Metastatic Liver Carcinoma in the Adrenal Gland (tissue), 2 donors: ENCODE results near the gene TMF1.

DNA sequence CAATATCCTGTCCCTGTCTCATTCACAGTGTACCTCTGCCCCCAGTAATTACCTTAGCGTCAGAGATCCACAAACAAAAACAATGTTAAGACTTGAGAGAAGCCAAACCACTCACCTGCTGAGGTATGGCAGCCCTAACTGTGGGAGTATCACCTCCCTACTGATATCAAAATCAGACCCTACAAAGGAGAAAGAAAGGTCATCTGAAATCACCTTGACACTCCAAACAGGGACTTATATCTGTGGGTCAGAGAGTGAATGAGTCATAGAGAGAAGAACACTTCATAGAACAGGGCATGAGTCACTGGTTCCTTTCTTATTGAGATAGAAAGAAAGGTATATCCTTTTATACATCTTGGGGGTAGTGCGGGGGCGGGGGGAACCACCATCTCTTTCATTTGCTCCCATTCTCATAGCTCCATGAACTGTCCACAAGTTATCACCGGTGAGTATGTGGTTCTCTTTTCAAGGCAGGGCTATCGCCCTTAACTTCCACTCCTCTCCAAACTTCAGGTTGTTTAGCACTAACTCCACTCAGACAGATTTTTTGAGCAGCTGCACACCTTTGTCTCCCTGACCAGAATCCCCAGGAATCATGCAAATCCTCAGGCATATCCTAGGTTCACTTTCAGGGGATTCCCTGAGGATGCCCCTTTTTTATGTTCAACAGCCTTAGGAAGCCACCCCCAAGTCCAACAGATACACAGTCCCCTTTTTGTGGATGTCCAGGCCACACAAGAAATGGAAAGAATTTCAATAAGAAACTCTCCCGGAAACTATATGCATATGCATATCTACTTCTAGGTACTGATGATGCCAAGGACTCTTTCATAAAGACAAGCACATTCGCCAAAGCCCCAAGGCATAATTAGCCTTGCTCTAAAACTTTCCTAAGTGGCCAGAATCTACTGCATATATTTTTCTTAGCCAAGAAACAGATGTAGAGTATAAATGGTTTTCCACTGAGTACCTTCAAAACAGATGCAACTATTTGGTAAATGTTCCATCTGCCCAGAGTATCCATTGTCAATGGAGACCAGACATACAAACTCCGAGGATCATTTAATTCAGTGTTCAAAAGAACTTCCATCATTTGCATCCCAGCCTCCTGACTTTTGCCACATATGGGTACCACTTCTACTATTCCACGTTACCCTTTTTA is 74.2 kb downstream of the MAGI1 start:
- PRO-cap, 2 experiments, result no peak in any of the 2 experiments

- PRO-cap, 2 experiments, result no peak in any of the 2 experiments
These were observed 1.0 kb downstream of the MAGI1 start for GRCh38 chr3:66037541-66038263.

DNA sequence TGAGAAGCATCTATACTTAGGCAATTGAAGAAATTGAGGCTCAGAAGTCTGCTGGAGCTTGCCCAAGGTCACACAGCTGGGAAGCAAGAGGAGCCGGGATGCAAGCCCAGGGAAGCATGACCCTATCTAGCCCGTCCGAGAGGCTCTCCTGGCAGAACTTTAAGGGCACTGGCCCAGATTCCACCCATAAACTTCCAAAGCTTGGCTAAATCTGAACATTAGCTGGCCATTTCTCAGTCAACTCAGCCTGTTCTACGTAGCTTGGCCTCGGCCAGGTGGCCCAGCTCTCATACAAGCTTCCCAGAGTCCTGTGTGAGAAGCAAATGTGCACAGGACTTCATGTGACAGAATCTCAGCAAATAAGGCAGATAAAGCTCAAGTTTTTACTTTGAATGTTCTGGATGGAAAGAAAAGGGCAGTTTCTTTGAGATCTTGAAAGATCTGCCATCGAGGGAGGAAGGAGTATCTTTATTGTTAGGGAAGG is 75.7 kb downstream of the LRIG1 start:
- PRO-cap, 2 experiments, result no peak in any of the 2 experiments

DNA sequence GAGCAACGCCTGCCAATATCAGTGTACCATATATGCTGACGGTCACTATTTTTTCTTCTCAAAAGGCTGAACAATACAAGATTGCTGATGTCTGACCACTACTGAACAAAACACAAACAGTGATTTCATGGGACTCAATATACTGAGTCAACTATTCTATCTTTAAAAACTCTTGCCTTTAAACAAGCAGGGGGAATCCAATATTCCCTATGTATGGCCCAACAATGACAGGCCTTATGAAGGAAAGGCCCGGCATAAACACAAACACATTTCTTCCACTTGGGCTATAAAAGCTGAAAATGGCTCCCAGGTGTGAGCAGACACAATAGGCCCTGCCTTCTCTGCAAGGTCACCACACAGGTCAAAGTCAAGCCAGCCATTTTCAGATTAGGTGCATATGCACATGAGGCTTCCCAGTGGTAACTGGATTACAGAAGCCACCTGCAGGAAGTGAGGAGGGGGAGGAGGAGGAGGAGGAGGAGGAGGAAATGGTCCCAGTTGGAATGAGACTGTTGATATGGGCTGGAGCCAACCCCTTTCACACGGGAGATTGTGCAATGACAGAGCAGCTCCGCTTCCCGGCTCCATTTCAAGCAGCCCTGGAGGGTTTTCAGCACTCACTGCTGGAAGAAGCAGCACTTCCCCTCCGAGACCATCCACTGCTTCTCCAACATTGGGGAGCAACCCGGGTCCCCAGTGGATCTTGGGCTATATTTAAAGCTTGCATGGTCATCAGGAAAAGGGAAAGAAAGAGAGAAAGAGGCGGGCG is 58.6 kb downstream of the LRIG1 start:
- PRO-cap, 2 experiments, result no peak in any of the 2 experiments

GRCh38 chr3:66448833-66449088 is 52.1 kb downstream of the LRIG1 start:
- PRO-cap, 2 experiments, result no peak in any of the 2 experiments

DNA sequence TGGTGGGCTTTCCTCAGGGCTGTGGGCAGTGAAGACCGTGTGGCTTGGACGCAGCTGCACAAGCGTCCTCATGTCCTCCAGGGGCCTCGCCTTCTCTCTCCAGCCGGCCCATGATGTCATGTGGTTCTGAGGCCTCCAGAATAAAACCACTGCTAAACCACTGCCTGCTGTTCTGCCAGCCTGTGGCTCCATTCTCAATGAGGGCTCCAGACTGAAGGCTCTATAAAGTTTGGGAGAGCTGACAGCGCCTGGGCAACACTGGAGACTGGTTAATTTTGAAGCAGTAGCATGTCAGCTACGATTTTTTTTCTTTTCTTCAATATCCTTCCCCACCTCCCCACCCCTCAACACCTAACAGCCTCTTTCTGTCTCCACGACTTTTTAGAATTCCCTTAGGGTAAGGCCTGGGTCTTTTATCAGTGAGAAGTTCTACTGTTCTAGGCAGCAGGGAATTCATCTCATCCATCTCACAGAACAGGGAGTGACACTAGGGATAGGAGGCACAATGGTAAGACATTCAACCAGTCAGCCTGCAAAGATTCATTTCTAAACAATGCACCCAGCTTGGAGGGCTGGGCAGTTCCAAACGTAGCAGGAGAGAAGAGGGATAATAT is 43.8 kb downstream of the LRIG1 start:
- PRO-cap, 2 experiments, result no peak in any of the 2 experiments

- PRO-cap, 2 experiments, result no peak in any of the 2 experiments
These were observed 27.8 kb downstream of the LRIG1 start for GRCh38 chr3:66472733-66473677.

- PRO-cap, 2 experiments, result no peak in any of the 2 experiments
These were observed 13.4 kb downstream of the LRIG1 start for GRCh38 chr3:66487303-66487875.

GRCh38 chr3:66498072-66499241 is 2.4 kb downstream of the LRIG1 start:
- PRO-cap, 2 experiments, result peak in 1 of 2 experiments; most common plus-strand start chr3:66498443 (in 1)

DNA sequence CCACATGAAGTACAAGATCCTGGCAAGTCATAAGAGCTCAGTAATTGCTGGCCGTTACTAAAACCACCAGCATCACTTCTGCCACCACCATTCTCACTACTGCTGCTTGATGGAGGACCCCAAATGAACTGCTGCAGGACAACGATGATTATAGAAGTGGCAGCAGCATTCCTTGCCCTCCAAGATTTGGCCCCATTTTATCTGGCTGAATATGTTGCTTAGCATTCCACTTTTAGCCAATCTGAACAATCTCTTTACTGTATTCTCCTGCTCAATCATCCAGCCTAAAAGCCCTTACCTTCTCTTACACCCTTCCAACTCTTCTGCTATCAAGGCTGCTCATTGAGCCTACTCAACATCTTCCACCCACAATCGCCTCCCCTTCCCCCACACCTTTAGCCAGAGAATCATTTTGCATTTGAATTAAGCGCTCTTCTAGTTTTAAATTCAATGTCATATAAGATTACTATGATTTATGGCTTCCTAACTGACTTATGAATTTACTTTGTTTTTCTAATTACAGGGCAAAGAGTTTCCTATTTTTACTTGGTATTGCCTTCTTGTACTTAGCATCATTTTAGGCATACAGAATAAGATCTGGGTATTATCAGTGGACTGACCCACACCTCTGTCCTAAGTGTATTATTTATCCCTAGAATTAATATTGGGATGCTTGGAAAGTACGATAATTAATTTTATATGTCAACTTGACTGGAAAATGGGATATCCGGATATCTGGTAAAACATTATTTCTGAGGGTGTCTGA is 229.6 kb downstream of the SUCLG2 start:
- PRO-cap, 2 experiments, result no peak in any of the 2 experiments

GRCh38 chr3:67647509-67648092 is 6.8 kb downstream of the SUCLG2 start:
- PRO-cap, 2 experiments, result no peak in any of the 2 experiments

- PRO-cap, 2 experiments, result no peak in any of the 2 experiments
These were observed 18.7 kb downstream of the TMF1 start for GRCh38 chr3:69033403-69033790.

DNA sequence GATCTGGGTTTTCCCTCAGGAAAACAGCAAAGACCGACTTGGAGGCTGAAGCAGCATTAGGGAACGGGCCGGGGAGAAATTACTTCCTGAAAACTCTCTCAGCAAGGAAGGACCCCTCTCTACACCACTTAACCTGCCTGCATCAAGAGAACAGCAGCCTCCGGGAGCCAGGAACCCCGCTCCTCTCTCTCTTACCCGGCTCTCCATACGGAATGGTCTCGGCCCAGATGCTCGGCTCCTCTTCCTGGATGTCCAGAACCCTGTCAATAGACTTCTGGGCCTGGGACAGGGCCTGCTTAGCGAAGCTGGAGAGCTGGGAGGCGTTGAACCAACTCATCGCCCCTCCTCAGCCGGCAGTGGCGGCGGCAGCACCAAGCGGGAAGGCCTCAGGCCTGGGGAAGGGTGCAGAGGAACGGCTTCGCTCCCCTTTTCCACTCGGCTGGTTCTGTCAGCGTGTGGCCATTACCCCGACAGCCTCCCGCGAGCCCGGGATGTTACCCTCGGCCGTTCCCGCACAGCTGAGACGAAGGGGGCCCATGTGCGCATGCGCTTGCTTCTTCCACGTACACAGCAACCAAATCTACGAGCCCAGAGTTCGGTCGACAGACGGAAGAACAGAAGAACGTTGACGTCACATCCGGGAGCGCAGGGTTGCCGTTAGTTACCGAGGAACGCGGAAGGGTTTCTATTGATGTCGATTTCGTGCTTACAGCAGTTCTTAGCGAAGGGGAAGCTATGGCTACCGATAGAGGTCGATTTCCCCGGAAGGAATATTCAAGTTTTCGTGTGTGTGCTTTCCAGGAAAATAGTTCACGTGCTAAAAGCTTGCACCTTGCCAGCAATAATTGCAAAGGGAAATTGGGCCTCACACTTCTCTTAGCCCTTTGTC is at the start of gene TMF1:
TSS of gene TMF1 (minus strand) at position 584 of the 889 bp plus-strand sequence.
- PRO-cap, 2 experiments, result peak in 2 of 2 experiments; most common plus-strand start position 714 of the sequence (in 2); most common minus-strand start position 358 of the sequence (in 1)

GRCh38 chr3:69052825-69053363 is 761 bp upstream of the TMF1 start:
- PRO-cap, 2 experiments, result no peak in any of the 2 experiments

DNA sequence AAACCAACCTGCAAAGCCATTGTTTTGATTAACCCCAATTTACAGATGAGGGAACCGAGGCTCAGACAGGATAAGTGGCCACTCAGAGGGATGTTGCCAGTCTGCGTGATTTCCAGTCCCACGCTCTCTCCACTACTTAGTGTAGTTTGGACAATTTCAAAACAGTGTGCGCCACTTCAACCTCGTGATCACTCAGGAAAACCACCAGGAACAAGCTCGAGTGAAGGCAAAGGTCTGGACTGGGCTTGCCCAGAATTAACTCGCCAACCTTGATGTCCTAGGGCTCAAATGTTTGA is 124.2 kb upstream of the LMOD3 start:
- PRO-cap, 2 experiments, result no peak in any of the 2 experiments

- PRO-cap, 2 experiments, result no peak in any of the 2 experiments
These were observed 59.0 kb downstream of the FRMD4B start for GRCh38 chr3:69326762-69327427.

- PRO-cap, 2 experiments, result no peak in any of the 2 experiments
These were observed 33.5 kb downstream of the FRMD4B start for GRCh38 chr3:69352038-69353125.

DNA sequence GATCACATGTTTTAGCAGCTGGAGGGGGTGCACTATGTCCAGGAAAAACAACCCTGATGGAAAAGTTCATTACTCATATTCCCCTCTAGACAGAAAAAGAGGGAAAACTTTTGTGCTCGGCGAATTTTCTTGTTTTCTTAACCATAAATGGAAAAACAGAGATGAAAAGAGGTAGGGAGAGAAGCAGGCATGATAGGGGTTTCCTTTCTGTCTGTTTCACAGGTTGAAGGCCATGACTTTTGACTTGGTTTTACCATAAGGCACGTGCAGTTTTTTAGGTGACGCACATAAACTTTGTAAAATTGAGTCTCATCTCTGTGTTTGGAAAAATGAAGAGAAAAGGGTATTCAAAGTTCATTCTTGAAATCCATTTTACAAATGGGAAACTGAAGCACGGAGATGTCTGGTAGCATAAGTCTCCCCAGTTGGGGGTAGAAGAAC is 26.4 kb downstream of the FRMD4B start:
- PRO-cap, 2 experiments, result no peak in any of the 2 experiments

DNA sequence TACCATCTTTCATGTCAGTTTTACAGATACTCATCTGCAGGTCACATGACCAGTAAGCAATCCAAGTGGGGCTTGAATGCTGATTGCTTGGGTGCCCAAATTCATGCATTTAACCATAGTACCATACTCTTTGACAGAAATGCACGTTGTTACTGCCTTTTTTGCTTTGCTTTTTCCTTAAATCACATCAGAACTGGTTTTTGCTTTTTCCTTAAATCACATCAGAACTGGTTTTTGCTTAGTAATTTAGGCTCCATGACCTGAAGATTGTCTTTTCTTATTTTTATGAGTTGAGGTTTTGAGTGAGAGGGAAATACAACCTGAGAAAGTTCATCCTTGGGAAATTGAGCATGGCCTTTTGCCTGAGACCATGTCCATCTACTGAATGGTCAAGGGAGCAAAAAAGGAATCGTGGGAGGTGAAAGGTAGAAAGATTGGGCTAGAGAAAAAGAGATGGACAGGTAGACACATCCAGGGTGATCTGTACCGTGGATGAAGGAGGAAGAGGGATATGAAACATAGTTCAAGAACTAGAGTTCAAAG is 46.2 kb downstream of the MITF start:
- PRO-cap, 2 experiments, result no peak in any of the 2 experiments

DNA sequence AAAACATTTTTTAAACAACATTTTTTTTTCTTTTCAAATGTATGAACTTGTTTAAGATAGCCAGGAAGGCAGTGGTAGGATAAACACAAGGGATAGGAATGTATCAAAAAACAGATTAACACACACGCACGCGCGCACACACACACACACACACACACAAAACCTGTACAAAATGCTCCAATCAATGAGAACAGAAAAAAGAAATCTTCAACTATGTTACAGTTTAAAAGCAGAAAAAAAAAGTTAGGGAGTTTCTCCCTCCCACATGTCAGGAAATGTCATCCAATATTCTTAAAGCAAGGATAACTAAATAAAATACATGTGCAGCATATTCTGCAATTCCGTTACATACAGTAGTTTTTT is 627.8 kb downstream of the FOXP1 start:
- PRO-cap, 2 experiments, result no peak in any of the 2 experiments